SJSA1 (cell line): ENCODE measurements around a stretch of chr20.

- RAMPAGE, long total RNA = no peak
Observed at GRCh38 chr20:50850581-50851272, 55.9 kb downstream of the BCAS4 start.

DNA sequence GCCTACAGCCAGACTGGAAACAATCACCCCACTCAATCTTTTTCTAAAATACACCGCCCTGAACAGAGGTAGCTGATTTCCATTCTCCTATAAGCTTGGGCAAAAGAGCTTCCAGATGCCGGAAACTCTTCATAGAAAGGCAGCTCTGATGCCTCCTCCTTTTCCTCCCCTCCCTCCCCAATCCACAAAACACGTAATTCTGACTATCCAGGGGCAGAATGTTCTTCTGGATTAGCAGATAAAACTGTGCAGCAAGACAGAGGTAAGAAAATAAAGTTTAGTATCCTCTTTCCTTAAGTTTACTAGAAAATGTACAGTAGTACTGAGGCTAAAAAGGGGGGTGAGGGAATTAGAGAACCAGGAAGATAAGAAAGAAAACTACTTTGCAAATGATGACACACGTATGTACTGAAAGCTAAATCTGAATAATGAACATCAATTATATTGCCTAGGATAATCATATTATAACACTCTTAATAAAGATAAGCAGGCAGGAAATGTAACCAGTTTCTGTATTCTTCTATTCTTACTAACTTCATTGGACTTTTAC lies 15.7 kb downstream of the ADNP start:
- RAMPAGE, long total RNA = no peak

GRCh38 chr20:51365799-51366930 lies 176.4 kb downstream of the NFATC2 start:
- RAMPAGE, long total RNA = no peak

GRCh38 chr20:51525549-51526591 lies 16.6 kb downstream of the NFATC2 start:
- RAMPAGE, long total RNA = no peak

- RAMPAGE, long total RNA = no peak
Observed at GRCh38 chr20:51563762-51564537, 21.4 kb upstream of the NFATC2 start.

DNA sequence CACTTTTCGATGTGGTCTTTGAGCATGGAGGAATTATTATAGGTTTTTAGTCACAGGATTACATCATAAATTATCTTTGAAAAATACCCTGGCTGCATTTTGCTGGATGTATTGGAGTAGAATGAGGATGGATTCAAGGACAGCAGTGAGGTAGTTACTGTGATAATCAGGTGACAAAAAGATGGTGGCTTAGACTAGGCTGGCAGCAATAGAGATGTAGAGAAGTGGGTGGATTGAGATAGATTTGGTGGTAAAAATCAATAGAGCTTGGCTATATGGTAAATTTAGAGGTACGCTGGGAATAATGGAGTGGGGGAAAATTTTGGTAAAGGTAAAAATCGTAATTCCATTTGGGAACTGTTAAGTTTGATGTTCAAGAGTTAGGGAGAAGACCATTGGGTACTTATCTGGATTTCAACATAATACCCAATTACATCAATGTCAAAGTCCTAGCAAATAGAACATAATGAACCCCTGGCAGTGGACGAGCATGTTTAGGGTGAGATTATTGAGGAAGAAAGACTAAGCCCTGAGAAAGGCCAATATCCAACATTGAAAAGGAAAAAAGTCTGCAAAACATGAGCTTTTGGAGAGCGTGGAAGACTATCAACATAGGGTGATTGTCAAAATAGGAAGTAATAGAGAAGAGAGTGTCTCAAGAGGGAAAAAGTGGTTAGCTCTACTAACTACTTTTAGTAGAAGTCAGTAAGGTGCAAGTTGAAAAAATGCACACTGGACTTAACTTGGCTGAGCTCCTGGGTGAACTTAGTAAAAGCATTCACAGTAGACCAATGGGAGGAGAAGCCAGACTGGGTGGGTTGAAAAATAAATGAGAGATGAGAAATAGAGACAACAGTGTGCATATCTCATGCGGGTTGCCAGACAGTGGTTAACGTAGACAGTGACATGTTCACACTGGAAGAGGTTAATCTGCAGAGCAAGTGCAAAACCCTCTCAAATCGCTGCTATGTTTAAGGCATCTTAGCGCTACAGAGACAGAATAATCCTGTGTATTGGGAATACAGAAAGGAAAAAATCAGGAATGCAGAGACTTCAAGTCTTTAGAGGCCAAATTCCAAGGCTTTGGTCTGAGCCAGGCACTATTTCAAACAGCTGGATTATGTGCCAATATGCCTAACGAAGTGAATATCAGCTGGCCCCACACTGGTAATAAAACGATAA lies 106.7 kb downstream of the TSHZ2 start:
- RAMPAGE, long total RNA = no peak

DNA sequence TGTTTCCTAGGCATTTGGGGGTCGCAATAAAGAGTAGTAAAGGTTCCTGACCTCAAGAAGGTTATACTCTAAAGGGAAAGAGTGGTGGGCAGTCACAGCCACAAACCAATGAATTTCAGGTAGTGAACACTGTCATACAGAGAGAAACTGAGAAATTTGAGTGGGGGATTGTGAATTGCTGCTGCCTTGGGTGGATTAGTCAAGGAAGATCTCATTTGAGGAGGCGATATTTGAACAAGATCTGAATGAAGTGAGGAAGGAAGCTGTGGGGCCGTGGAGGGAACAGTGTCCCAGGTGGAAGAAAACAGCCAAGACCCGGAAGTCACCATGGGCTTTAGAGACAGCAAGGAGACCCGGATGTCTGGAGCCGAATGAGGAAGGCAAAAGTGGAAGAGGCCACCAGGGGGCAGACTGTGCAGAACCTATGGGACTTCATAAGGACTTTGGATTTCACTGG lies 185.7 kb downstream of the TSHZ2 start:
- RAMPAGE, long total RNA = no peak

DNA sequence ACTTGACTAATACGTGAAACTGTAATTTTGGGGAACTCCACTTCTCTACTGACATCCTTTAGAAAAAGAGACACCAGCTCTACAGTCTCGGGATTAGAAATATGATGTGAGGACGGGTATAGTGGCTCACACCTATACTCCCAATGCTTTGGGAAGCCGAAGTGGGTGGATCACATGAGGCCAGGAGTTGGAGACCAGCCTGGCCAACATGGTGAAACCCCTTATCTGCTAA lies 8.6 kb downstream of the ZNF217 start:
- RAMPAGE, long total RNA = no peak

- RAMPAGE, long total RNA = no peak
Observed at GRCh38 chr20:53622477-53623047, 28.9 kb upstream of the ZNF217 start.

- RAMPAGE, long total RNA = no peak
Observed at GRCh38 chr20:53735404-53736795, 142.3 kb upstream of the ZNF217 start.

GRCh38 chr20:53777917-53778455 lies 184.3 kb upstream of the ZNF217 start:
- RAMPAGE, long total RNA = no peak

- RAMPAGE, long total RNA = no peak
Observed at GRCh38 chr20:53829928-53830509, 236.4 kb upstream of the ZNF217 start.

- RAMPAGE, long total RNA = no peak
Observed at GRCh38 chr20:53863808-53864350, 206.5 kb downstream of the BCAS1 start.

DNA sequence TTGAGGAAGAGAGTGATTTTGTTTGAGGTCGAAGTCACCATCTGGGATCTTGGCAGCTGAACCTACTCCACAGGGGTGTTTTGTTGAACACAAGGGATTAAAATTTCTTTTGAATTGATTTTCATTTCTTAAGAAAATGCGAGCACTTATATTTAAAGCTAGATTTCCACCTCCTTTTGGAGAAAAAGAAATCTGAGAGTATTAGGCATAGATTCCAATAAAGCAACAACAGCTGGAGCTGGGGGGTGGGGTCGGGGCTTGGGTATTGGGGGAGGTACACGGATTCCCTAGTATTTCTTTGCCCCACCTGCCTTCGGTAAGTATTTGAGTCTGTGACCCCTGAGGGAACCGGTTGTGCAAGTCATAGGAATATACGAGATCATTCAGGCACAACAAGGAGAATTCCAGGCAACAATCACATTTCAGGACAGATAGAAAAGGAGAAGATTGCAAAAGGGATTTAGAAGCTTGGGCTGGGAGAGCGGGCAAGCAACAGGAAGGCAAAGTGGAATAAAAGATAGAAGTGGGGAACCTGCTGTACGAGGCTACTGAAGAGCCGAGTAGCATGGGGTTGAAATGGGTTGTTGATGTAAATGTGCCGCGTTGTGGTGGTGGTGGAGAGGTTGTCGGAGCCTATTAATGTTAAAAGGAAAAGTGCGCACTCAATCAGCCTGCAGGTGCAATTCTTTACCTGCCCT lies 149.0 kb downstream of the BCAS1 start:
- RAMPAGE, long total RNA = no peak

GRCh38 chr20:54068273-54068947 lies 2.0 kb downstream of the BCAS1 start:
- RAMPAGE, long total RNA = no peak

GRCh38 chr20:54267338-54267683 lies 59.4 kb downstream of the PFDN4 start:
- RAMPAGE, long total RNA = no peak

GRCh38 chr20:55678959-55679288 lies 326.4 kb downstream of the CBLN4 start:
- RAMPAGE, long total RNA = no peak

DNA sequence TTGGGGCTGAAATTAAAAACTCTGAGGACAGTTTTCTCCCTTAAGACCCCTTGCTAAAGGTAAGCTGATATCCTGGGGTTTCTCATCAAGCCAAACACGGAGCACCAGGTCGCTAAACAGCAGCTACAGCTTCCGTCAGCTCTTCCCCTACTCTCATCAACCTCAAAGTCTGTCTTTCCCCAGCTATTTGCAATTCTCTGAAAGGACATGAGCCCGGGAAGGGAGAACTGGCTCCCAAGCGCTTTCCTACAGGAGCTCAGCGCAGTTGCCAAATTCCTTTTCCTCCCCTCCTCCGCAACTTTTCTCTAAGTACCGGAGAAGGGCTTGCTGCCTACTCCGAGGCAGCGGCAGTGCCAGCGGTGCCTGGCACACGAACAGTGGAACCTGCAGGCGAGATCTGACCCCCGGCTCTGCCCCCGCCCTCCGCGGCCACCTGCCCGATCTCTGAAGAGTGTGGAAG lies 2.3 kb downstream of the CBLN4 start:
- RAMPAGE, long total RNA = no peak

DNA sequence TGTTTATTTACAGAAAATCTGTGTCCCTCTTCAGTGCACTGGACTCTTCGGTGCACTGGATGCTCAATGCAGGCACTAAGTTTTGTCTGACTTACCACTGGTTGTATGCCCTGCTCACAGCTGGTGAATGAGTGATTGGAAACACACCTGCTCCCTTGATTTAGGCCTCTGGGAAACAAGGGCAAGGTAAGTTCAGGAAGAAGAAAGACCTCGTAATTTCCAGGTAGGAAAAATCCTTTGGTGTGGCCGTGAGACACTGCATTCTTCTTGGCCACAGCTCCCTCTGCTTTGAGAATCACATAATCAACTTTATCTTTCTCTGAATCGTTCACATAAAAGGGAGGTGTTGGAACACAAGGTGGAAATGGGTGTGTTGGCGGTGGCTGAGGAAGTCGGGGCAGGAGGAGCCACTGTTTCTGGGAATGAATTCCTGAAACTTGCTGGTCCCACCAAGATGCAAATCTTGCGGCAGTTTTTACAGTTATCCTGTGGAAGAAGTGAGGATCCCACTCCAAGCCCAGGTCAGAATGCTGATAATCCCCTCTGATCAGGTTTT lies 25.9 kb downstream of the FAM209B start:
- RAMPAGE, long total RNA = no peak

DNA sequence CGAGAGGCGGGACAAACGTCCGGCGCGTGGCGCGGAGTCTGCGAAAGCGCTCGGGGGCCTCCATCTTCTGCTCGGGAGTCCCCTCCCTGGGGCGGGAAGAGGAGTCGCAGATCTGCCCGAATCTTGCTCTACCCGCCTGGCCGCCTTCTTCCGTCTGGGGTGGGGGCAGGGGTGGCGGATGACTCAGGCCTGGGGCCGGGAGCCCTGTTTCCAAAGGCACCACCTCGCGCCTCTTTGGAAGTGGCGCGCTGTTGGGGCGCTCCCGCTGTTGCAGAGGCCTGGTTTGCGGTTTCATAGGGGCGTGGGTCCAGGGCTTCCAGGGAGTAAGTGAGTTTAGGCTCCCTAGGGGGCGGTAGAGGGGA lies 2.8 kb upstream of the TFAP2C start:
- RAMPAGE, long total RNA = no peak